GM12891 (cell line): ENCODE measurements around a stretch of chr11.

DNA sequence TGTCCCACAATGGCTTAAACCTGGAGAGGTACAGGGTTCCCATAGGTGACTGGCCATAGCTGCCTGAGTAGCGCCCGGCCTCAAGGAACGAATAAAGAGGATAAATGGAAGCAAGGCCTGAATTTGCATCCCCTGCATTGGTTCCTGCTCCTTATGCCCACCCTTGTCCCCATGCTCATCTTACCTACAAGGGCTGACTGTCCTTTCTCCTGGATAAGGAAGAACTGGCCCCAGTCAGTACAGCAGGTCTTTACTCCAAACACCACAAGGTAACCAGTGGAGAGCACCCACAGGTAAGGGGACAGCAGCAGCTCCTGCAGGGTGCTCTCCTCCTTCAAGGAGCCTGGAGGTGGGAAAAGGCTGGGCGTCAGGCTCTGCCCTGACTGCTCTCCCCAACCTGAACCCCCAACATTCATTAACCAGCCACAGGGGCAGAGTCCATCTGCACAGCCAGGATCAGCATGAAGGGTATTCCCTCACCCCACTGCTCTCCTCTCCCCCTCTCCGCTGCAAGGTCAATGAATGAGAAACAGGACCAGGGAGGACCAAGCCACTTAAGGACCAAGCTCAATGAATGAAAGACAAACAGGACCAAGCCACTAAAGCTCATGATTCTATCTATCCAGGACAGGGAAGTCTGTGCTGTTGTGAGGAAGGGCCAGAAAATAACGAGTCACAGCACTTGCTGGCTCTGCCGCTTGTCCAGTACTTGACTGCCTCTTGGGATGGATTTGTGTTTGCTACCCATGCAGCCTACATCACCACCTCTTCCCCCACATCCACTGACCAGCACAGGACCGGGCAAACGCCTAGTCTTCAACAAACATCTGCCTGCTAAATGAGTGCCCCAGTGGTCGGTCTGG is 8.4 kb downstream of the TRAPPC4 start:
- RRBS: no CpG with 5 or more reads among the region's 10 CpGs

- RRBS: no CpG with 5 or more reads among the region's 8 CpGs
Measured at GRCh38 chr11:119027616-119028332, 9.2 kb downstream of the TRAPPC4 start.

- RRBS: no CpG with 5 or more reads among the region's 5 CpGs
Measured at GRCh38 chr11:119073657-119074117, 6.1 kb downstream of the VPS11 start.

GRCh38 chr11:119095537-119095887 is 247 bp upstream of the H2AX start:
- RRBS: under 1% methylated on average over 7 of the region's 22 CpGs

DNA sequence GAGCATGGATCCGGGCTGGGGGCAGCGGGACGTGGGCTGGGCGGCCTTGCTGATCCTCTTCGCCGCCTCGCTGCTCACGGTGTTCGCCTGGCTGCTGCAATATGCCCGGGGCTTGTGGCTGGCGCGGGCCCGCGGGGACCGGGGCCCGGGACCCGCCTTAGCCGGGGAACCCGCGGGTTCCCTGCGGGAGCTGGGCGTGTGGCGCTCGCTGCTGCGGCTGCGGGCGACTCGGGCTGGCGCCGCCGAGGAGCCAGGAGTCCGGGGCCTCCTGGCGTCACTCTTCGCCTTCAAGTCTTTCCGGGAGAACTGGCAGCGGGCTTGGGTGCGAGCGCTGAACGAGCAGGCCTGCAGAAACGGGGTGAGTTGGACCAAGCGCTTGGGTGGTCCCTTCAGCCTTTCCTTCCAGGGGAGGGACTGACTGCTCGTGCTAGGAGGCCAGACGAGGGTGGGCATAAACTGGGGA is 625 bp downstream of the C2CD2L start:
- RRBS: 1% methylated on average over 12 of the region's 43 CpGs

- RRBS: 71% methylated on average over 6 of the region's 7 CpGs
Measured at GRCh38 chr11:119319961-119320221, 3.0 kb upstream of the MCAM start.

DNA sequence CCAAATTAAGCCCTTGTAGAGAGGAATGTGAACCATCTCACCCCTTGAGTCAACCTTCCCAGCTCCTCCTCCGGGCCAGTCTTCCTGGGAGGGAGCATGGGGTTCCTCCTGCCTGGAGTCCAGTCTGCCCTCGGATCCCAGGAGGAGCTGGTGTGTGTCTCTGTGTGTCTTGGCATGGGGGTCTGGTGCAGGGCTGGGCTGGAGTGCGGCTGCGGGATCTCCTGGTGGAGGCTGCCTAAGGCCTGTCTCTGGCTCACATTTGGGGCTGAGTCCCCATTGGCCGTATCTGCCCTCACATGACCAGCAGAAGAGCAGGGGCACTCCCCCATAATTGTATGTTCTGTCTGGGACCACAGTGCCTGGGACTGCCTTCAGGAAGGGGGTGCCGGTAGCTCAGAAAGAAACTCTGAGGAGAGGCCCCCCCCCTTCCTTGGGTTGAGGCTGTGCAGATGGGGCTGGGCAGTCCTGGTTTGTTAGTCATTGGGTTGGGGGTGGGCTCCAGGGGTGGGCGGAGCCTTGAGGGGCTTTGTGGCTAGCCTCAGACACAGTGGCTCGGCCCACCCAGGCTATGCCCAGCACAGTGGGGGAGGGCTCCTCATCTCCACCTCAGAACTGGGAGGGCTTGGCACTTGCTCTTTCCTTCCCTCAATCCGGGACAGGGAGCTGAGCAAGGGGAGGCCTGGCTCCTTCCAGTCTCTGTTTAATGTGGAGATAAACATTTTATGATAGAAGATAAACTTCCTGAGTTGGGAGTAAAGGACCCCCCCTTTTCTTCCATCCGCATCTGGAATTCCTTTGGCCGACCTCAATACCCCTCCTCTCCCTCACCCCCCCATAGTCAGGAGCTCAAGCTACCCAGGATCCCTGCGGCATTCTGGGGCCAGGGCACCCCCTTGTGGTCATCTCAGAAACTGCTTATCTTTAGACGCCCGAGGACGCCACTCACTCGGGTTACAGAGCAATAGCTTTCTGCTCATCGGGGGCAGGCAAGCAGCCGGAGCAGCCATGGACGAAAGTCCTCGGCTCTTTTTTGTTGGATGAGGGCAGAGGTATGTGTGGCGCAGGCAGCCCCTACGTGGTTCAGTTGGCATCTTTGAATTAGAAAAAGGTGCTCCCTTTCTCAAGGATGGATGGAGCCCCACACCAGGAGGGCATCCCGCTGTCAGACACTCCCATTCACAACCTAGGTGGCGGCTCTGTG is 2.7 kb downstream of the C1QTNF5 start:
- RRBS: no CpG with 5 or more reads among the region's 24 CpGs

GRCh38 chr11:119372376-119372674 is 9.2 kb downstream of the USP2 start:
- RRBS: no CpG with 5 or more reads among the region's 7 CpGs

- RRBS: no CpG with 5 or more reads among the region's 9 CpGs
Measured at GRCh38 chr11:119375466-119375960, 6.0 kb downstream of the USP2 start.

DNA sequence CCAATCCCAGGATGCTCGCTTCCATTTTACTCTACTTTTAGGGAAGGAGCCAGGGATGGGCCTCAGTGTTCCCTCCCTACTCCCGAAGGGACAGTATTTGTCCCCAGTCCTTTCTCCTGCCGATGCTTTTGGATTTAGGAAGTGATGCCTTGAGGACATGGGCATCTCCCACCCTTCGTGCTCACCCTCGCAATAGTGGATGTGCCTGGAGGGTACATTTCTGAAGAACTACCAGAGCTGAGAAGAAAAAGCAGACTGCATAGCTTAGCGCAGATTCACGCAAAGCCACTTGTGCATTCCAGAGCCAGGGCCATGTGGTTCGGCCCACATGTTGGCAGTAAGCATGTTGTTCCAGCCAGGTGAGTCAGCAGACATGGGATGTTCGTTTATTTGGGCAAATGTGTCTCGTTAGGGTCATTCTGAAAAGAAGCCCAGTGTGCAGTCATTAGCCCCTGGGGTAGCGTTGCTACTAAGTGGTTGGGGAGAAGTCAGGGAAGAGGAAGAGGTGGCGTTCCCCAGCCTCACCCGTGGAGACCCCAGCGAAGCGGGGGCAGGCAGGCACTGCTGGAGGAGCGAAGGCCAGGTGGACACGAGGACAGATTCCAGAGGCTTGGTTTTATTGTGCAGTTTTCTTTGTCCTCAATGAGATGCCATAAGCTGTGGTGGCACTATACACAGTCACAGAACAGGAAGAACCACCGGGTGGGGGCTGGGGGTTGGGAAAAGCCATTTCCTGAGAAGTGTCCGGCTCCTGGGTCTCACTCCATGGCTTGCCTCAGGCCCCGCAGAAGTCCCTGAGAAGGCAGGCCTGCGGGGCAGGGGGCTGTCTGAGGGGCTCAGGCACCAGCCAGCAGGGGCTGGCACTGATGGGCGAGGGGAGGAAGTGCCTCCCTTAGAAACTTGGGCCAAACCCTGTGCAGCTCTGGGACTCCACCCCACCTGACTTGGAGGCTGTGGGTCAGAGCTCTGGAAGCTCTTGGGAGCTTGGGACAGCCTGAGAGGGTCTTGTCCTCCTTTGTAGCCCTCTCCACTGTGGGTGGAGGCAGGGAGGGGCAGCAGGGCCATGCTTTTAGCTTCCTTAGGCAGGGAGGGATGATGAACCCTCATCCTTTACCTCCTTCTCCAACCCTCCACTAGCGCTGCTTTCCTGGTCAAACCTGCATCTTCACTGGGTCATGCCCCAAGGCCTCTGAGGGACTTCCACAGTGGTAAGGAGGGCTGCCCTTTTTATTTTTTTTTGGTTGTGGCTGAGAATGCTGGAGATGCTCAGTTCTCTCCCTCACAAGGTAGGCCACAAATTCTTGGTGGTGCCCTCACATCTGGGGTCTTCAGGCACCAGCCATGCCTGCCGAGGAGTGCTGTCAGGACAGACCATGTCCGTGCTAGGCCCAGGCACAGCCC is 4.9 kb downstream of the THY1 start:
- RRBS: no CpG with 5 or more reads among the region's 25 CpGs

GRCh38 chr11:119492395-119492663 is 69.4 kb upstream of the THY1 start:
- RRBS: no CpG with 5 or more reads among the region's 6 CpGs

DNA sequence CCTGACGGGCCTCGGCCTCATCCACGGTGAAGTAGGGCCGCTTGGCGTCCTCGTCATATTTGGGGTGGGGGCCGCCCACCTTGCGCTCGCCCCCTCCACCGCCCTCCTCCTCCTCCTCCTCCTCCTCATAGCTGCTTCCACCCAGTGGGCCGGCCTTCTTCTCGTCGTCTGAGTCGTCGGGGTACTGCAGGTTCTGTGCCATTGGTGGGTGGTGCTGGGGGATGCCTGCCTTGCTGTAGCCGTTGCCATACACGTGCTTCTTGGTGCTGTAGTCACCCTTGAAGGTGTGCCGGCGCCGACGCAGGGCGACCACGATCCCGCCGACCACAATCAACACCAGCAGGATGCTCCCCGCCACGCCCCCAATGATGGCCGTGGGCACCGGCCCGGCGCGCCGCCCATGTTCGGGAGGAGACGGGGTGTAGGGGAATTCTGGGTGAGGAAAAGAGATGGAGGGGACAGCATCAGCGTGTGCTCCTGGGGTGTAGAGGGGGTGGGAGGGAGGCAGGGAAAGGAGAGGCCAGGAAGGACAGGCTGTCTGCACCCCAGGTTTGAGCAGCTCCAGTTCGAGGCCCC is 64.0 kb downstream of the NECTIN1 start:
- RRBS: no CpG with 5 or more reads among the region's 37 CpGs

GRCh38 chr11:119699001-119699843 is 29.8 kb downstream of the NECTIN1 start:
- RRBS: no CpG with 5 or more reads among the region's 19 CpGs

DNA sequence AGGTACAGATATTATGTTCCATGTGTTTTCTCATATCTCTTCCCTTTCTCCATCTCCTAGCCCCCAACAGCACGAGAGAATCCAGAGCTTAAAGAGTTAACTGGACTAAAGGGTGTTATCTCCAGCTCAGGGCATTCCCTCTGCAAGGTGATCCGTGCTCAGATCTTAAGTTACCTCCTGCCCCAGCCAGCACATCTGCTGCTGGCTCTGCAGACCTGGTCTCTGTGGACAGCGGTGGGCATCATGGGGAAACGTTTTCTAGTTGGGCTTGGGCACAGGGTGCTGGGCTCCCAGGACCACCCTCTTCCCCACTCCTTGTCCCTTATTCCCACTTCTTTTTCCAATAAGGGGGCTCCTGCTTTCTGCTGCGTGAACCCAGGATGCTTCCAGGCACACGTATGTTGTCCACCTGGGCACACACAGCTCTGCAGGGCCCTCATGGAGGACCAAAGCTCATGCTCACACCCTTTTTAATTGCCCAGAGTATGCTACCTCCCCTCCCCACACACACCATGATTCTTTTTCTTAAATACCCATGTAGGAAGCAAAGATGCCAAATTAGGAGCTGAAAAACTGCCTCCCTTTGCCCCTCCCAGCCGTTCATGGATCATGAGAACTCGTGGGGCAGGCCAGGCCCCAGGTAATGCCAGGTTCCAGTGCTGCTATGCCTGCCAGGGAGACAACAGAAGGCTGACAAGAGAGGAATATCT is 5.2 kb downstream of the NECTIN1 start:
- RRBS: no CpG with 5 or more reads among the region's 8 CpGs

- RRBS: no CpG with 5 or more reads among the region's 48 CpGs
Measured at GRCh38 chr11:119727551-119728174, 1.3 kb downstream of the NECTIN1 start.

GRCh38 chr11:119728175-119728475 is 875 bp downstream of the NECTIN1 start:
- RRBS: no CpG with 5 or more reads among the region's 13 CpGs

- RRBS: 1% methylated on average over 45 of the region's 81 CpGs
Measured at GRCh38 chr11:119728476-119729074, 425 bp downstream of the NECTIN1 start.

- RRBS: no CpG with 5 or more reads among the region's 3 CpGs
Measured at GRCh38 chr11:119734677-119735105, 5.7 kb upstream of the NECTIN1 start.

DNA sequence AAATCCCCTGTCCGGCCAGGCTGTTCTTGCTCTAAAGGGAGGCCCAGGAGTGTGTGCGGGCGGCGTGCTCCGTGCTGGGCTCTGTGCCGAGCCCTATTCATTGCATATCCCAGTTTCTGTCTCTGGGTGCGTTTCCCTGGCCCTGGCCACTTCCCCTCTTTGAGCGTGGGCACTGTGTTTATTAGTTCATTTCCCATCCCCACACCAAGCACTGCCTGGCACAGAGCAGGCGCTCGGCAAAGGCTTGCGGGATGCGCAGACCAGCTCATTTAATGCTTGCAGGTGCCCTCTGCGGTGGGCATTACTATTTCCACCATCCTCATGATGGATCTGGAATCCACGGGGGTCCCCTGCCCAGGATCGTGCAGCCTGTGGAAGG is 31.6 kb upstream of the TRIM29 start:
- RRBS: 7% methylated on average over 1 of the region's 15 CpGs

- RRBS: 59% methylated on average over 1 of the region's 13 CpGs
Measured at GRCh38 chr11:120193036-120193783, 17.6 kb upstream of the OAF start.